ENCODE results near the gene ERGIC2.

DNA sequence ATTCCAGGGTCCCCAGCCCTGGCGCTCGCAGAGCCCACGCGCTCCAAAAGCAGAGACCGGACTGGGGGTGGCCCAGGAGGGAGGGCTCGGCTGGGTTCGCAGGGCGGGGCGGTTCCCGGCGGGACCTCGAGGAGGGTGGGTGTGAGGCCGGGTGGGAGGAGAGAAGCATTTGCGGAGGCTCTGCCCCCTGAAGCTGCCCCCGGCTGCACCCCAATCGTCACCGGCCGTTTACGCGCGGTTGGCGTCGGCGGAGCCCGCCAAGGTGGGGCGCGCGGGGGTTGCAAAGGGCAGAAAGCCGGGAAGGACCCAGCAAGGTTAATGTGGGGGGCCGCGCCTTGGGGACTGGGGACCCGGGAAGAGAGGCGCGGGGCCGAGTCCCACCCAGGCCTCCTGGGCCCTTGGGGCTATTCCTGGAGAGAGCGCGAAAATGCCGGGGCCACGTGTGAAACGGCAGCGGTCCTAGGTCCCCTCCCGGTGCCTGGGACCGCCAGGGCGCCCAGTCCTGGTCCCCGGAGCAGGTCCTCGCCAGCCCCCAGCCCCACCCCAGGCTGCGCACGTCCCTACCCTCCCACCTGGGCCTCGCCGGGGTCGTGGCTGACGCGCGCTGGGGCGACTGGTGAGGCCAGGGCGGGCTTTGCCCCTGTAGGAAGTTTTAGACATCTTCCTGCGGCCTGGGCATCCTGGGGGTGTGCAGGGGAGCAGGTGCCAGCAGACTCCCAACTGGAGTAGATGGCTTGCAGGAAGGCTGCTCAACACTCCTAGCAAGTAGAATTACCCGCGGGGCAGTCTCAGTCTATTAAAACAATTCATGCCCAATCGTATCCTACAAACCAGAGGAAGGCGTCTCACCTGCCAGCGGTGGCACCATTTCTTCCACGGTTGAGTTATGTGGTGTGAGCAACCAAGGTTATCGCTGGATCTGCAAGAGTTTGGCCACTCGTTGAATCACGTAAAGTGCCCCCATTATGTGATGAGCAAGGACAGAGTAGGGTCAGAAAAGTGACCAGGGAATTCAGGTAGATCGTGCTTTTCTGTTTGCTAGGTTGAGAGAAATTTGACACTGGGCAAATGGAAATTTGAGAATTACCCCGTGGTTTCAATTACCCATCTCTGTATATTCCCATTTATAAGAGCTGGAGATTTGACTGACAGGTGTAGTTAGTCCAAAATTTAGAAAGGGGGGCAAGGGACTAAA is 729 bp downstream of the FAR2 start:
- PRO-cap: bidirectional peak, plus-strand start at position 231 of the sequence, minus-strand start at position 63 of the sequence

DNA sequence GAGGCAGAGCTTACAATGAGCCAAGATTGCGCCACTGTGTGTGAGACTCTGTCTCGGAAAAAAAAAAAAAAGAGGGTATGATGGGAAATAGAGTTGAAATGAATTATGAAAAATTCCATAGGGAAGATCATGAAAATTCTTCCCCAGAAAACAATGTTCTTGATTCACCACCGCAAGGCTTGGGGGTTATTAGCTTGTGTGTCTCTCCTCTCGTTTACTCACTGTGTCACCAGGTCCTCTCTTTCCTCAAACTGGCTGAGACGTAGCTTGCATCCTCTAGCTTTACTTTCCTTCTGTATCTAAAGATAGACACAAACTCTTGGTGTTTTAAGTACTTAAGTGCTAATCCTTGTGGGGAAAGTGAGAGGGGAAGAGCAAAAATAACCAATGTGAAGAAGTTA is 10.4 kb downstream of the FAR2 start:
- PRO-cap: no peak

DNA sequence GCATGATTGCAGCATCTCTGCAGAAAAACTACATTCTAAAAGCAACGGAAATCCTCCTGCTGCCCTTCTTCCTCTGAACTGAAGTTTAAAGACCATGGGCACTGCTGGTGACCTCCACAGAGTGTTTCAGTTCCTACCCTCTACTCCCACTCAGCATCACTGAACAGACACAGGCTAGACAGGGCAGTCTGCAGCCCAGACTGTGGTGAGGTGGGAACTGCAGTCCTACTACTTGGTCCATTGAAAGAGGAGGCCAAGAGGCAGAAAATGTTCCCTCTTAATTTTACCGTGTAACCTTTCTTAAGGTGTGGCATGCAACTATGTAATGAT is 59.1 kb downstream of the FAR2 start:
- PRO-cap: no peak

- PRO-cap: no peak
Observed at GRCh38 chr12:29209406-29209821, 60.3 kb downstream of the FAR2 start.

- PRO-cap: bidirectional peak, plus-strand start at chr12:29381370, minus-strand start at chr12:29381143
Observed at GRCh38 chr12:29381042-29381844, at the start of gene ERGIC2. TSS of gene ERGIC2 (minus strand) at chr12:29381172.

DNA sequence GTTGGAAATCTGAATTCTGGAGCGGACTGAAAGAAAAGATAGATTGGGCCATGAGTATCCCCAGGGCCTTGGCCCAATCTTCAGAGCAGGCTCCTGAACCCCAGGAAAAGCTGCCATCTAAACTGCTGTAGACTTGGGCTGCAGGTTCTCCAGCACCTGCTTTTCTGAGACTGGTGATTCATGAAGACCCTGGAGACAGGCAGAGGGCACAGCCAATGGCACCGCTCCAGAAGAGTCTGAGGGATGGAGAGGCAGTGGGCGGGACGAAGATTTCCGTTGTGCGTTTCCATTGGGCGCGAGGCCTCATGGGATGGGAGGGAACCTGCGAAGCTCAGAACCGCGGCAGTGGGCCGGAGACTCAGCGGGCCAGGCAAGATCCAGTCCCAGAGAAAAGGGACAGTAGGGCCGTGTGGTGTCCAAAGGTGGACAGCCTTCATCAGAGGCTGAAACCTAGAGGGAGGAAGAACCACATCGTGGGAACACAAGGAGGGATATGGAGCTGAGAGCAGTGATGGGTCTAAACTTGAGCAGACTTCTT is 375.1 kb downstream of the IPO8 start:
- PRO-cap: no peak

DNA sequence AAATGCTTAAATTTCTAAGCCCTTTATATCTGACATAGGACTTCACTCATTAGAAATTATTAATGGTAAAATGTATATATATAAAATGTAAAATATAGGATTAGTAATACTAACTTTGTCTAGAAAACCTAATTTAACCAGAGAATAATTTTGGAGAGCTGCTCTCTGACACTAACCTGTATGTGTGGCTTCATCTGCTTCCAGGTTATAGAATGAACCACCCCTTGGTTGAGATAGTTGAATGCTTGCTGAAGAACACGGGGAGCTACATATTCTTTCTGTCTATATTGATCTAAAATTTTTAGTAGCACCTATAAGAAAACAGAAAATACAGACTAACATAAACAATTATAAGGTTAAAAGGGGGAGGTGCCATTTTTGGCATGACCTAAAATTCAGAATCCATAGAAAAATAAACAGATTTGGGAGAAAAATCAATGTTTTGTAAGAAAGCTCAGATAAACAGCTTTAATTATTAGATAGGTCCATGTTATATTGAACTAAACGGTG is 24.8 kb downstream of the IPO8 start:
- PRO-cap: no peak

- PRO-cap: no peak
Observed at GRCh38 chr12:31100297-31100755, 26.7 kb downstream of the DDX11 start.

DNA sequence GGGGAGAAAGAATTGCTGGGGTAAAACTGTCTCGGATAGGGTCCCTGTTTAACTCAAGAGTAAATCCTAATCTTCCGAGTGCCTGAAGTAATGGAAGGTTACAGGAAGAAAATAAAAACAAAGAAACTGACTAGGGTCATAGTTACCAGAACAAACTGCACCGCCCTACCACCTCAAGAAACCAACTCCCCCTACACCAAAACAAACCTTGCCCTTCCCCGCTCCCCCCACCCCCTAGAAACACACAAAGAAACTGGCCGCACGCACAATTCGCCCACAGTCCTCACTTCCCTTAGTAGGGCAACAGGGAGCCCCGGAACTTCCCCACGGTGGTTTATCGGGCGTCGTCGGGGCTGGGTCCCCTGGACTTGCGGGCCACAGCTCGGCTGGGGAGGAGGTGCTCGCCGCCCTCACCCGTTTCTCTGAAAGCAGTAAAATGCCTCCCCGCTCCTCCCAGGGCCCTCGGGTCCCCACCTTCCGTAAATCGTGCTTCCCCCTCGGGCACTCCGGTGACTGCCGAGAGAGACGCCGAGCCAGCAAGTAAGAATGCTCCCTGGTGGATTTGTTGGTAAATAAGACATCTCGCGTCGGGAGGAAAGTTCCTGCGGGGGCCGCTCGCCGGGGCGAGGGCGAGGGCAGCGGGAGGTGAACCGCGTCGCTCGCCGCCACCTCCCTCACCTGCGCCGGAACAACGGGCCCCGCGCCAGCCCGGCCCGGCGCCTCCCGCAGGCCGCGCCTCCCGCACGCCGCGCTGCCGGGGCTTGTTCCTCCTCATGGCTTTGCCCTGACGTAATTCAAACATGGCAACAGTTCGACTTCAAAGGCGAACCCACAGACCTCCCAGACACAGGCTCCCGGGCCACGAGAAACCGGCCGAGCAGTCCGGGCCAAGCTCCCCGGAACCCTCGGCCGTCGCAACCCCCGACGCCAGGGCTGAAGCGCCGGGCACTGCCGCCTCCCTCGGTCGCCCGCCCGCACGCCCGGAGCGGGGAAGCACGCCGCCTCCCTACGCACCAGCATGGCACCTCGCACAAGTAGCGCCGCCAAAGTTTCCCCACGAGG is 2.1 kb downstream of the SINHCAF start:
- PRO-cap: unidirectional peak, plus-strand start at position 365 of the sequence; bidirectional peak, plus-strand start at position 509 of the sequence, minus-strand start at position 424 of the sequence; bidirectional peak, plus-strand start at position 782 of the sequence, minus-strand start at position 676 of the sequence; bidirectional peak, plus-strand start outside the sequence, minus-strand start at position 1,032 of the sequence

- PRO-cap: no peak
Observed at GRCh38 chr12:31451875-31452567, 126.1 kb upstream of the SINHCAF start.

DNA sequence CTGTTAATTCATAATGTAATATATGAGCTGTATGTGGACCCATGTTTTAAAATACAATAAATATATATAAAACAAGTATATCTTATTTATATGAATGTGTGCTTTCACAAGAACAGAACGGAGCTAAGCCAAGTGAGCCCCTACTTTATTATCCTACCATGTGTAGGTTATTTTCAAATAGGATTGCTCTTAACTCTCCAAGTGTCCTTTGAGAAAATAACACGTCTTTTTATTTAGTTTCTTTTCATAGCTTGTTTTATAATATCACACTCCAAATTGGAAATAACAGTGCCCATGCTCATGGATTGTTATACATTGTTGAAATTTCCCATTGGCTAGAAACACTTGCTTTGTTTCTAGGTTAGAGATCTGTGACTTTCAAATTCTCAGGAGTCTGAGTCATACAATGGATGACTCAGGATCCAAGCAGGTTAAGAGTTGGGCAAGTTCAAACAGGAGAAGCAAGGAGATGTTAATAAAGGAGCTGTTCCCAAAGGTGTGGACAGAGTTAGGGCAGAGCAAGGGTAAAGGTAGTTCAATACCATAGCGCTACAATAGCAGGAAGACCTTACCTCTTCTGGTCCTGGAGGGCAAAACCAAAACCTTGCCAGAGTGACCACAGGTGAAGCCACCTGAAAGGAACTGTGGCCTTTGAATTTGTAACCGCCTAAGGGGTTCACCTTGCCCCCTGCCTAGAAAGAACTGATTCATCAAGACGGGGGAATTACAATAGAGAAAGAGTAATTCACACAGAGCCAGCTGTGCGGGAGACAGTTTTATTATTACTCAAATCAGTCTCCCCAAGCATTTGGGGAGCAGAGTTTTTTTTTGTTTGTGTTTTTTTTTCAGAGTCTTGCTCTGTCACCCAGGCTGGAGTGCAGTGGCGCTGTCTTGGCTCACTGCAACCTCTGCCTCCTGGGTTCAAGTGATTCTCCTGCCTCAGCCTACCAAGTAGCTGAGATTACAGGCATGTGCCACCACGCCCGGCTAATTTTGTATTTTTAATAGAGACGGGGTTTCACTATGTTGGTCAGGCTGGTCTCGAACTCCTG is 4.2 kb upstream of the AMN1 start:
- PRO-cap: no peak

GRCh38 chr12:31733715-31734153 is 4.9 kb upstream of the AMN1 start:
- PRO-cap: no peak

DNA sequence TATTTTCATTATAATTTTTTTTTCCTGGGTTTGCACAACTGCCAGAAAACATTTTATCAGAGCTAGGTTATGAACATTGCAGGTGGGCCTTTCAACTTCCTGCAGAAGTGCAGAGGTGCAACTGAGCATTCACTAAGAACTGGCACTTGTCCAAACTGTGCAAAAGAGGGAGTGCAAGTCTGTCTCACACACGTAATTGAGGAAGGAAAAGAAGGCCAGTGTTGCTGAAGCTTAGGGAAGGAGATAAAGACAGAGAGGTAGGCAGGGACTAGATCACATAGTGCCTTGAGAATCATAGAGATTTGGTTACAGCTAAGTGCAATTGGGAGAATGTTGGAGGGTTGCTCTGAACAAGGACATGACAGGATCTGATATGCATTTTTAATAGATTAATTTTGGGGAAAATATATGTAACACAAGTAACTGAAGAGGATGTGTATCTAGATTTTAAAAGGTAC is 14.1 kb upstream of the AMN1 start:
- PRO-cap: no peak

- PRO-cap: no peak
Observed at GRCh38 chr12:31887067-31887483, 72.1 kb upstream of the RESF1 start.

DNA sequence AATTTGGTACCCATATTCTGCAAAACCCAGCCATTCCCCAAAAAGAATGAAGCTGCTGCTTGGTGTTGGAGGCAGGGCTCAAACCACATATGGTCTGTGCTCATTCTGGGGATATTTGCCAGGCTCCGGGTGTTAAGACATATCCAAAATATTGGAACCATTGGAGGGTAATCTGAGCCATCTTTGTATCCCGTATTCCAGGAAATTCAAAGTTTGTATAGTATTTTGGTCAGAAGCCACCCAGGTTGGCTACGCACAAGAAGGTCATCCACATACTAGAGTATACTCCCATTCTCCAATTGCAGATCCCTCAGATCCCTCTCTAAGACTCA is 18.8 kb upstream of the RESF1 start:
- PRO-cap: no peak

DNA sequence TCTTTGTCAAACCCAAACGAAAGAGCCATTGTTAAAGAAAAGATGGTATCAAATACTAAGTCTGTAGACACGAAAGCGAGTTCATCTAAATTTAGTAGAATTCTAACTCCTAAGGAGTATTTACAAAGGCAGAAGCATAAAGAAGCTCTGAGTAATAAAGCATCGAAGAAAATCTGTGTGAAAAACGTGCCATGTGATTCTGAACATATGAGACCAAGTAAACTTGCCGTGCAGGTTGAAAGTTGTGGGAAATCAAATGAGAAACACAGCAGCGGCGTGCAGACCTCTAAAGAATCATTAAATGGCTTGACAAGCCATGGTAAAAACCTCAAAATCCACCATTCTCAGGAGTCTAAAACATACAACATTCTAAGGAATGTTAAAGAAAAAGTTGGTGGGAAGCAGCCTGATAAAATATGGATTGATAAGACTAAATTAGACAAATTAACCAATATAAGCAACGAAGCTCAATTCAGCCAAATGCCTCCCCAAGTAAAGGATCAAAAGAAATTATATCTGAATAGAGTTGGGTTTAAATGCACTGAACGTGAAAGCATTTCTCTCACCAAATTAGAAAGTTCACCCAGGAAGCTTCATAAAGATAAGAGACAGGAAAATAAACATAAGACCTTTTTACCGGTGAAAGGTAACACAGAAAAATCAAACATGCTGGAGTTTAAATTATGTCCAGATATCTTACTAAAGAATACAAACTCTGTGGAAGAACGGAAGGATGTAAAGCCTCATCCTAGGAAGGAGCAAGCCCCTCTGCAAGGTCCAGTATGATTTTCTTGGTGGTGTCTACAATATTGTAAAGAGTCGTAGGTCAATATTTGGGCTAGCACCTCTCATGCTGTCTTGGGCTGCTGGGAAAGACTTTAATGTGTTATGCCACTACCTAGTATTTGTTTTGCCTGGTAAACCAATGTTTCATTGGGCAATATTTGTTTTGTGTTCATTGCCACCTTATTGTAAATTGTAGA is 26.3 kb downstream of the RESF1 start:
- PRO-cap: no peak

GRCh38 chr12:32546909-32547678 is 132.0 kb upstream of the DNM1L start:
- PRO-cap: no peak

GRCh38 chr12:32612857-32613463 is 66.1 kb upstream of the DNM1L start:
- PRO-cap: no peak

- PRO-cap: no peak
Observed at GRCh38 chr12:32987237-32987580, 90.6 kb upstream of the PKP2 start.

GRCh38 chr12:34022871-34023302 is 591 bp downstream of the ALG10 start:
- PRO-cap: no peak

Data from duodenum (tissue), 1 donor.